Tibial nerve (tissue), 3 donors: Measurements from ENCODE around the gene CEP164.

- PRO-cap = no peak
- RAMPAGE, long total RNA, 3 experiments = no peak in any of the 3 experiments
Measured at GRCh38 chr11:116924728-116925597, 87.5 kb upstream of the APOA1 start.

DNA sequence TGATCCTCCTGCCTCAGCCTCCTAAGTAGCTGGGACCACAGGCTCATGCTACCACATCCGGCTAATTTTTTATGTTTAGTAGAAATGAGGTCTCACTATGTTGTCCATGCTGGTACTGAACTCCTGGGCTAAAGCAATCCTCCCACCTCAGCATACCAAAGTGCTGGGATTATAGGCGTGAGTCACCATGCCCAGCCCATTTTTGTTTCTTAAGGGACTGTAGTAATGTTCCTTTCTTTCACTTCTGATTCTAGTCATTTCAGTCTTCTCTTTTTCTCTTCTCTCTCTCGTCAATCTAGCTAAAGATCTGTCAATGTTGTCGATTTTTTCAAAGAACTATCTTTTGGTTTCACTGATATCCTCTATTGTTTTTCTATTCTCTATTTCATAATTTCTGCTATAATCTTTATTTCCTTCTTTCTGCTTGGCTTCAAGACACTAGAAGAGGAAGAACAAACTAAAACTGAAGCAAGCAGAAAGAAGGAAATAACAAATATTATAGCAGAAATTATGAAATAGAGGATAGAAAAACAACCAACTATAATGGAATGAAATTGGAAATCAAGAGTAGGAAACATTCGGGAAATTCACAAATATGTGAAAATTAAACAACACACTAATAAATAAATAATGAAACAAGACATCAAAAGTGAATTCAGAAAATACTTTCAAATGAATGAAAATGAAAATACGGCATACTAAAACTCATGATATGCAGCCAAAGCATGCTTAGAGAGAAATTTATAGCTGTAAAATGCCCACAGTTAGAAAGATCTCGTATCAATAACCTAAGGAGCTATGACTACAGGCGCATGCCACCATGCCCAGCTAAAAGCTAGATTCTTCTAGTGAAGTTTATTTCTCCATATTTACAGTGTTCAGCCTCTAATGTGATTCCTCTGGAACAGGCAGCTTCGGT lies 111.2 kb upstream of the APOA1 start:
- PRO-cap = no peak
- RAMPAGE, long total RNA, 3 experiments = no peak in any of the 3 experiments

GRCh38 chr11:116981466-116981841 lies 116.8 kb downstream of the SIK3 start:
- PRO-cap = no peak
- RAMPAGE, long total RNA, 3 experiments = no peak in any of the 3 experiments

DNA sequence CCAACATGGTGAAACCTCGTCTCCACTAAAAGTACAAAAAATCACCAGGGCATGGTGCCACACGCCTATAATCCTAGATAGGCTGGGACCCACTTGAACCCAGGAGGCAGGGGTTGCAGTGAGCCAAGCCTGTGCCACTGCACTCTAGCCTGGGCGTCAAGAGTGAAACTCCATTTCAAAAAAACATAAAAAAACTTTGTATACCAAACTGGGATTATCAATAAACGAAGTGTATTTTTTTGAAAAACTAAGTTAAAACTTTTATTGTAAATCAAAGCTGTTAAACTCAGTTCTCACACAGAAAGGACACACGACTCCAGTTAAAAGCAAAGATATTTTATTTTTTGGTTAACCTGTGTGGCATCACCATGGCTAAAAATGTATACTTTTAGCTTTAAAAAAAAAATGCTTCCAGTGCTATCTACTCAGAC lies 84.9 kb downstream of the SIK3 start:
- PRO-cap = no peak
- RAMPAGE, long total RNA, 3 experiments = no peak in any of the 3 experiments

DNA sequence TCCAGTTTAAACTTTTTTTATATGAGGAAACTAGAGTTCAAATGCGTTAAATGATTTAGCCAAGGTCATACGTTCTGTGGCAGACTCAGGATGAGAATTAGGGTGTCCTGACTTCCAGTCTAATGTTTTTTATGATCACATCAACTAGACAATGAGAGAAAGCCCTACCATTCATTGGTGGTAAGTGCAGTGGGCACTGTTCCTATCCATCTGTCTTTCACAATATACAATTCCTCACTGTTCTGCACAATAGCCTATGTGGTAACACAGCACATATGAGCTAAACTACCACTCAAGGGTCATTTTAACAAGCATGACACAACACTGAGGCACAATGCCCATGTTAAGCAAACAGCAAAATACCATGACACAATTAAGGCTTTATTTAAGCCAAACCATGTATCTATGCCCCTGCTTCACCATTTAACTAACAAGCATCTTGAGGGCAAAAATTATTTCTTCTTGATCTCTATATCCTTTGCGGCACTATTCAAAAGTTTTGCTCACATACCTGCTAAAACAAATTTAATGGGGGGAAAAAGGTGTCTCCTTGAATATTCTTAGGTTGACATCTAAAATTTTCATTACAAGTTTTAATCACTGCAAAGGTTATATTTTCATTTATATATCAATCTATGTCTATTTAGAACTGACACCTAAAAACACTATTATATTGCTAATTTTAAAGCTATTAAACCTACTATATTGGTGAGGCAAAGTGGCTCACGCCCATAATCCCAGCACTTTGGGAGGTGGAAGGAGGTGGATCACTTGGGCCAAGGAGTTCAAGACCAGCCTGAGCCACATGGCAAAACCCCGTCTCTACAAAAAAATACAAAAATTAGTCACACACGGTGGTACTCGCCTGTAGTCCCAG lies 52.1 kb downstream of the SIK3 start:
- PRO-cap = no peak
- RAMPAGE, long total RNA, 3 experiments = no peak in any of the 3 experiments

DNA sequence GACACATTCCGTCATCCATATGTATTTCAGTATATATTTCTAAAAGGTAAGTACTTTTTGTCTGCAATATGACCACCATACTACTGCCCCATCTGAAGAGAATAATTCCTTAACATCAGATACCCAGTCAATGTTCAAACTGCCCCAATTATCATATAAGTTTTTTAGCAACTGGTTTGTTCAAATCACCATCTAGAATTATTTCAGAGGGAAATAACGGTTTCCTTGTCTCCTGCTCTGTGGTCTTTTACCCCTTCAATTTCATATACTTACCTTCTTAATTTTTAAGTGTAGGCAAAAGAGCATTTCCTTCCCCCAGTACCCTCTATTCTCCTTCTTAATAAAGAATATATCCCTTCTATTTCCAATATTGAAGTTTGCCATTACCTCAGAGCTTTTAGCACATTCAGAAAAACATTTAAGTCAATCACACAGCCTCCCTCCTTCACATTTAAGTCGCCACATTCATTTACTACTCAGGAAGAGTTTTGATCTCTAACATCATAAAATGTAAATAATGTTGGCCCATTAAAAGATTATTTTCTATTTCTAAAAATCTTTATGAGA lies 28.8 kb downstream of the SIK3 start:
- PRO-cap = no peak
- RAMPAGE, long total RNA, 3 experiments = no peak in any of the 3 experiments

DNA sequence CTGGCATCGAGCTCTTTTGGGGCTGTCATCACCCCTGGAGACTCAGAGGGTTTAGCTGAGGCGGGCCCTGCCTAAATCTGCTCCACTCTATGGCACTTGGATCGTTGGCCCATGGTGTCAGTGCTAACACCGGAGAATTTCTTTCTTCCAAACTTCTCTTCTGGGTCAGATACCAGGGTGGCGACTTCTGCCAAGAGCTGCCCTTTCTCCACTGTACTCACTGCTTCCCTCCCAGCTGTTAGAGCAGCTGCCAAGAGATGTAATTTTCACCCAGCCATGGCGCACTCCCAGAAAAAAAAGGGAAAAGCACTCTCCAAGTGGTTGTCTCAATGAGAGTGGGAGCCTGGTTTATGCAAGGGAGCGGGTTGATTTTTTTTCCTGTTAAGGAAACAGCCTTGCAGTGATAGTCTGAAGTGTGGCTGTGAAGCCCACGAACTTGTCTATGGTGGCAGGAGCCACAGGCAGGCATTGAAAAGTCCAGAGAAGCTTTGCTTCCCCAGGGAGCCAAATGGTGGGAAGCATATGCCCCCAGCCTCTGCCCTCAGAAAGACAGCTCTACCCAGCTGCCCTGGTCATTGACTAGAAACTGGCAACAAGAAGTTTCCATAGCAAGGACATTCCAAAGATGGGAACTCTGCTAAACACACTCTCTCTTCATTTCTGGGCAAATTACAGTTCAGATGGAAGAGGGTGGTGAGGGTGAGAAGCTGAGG lies 10.7 kb downstream of the PCSK7 start:
- PRO-cap = no peak
- RAMPAGE, long total RNA, 3 experiments = no peak in any of the 3 experiments

- PRO-cap = no peak
- RAMPAGE, long total RNA, 3 experiments = no peak in any of the 3 experiments
Measured at GRCh38 chr11:117300107-117300638, 15.9 kb downstream of the BACE1 start.

- PRO-cap = no peak
- RAMPAGE, long total RNA, 3 experiments = start-site peak on the minus strand in 1 of 3 experiments, at chr11:117309226-117309610 at its widest, 16 reads per replicate
Measured at GRCh38 chr11:117309113-117309742, 6.8 kb downstream of the BACE1 start.

DNA sequence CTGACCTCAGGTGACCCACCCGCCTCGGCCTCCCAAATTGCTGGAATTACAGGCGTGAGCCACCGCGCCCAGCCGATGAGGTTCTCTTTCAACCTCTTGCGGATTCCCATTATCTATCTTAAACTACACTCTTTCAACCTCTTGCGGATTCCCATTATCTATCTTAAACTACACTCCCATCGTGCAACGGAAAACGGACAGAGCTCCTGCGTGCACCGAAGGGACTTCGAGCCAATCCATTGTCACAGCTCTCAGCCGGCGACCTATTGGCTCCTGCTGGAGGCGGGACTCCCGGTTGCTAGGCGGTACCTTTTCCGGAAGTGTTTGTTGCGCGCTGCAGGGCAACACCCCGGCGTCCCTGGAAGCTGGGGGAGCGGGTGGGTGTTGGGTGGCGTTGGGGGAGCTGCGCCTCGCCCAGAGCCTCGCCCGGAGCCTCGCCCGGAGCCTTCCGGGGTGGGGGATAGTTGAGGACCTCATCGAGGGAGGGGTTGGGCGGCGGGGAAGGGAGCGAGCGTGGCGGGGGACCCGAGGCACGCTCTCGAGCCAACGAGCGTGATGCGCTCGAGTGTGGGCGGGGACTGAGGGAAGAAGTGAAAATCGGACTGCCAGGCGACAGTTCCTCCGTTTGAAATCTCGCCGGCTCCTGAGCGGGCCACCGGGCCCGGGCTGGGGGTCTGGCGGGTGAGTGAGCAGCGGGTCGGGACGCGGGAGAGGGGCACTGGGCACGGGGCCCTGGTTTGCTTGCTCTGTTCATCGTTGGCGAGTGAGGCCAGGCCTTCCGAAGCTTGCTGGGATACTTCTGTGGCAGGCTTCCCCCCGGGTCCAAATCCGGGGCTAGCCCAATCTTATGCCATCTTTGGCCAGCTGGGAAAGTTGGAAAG lies at the start of gene CEP164:
CEP164 (plus strand) TSS at position 327 of the 881 bp plus-strand sequence.
- PRO-cap = bidirectional peak, plus-strand start at position 352 of the sequence, minus-strand start at position 217 of the sequence; unidirectional peak, plus-strand start at position 574 of the sequence; unidirectional peak, plus-strand start at position 624 of the sequence
- RAMPAGE, long total RNA, 3 experiments = start-site peak on the plus strand in 3 of 3 experiments, centred at positions 362 to 580 of the sequence, 23 to 79 reads per replicate

- PRO-cap = no peak
- RAMPAGE, long total RNA, 3 experiments = no peak in any of the 3 experiments
Measured at GRCh38 chr11:117391964-117392852, 64.6 kb downstream of the CEP164 start.

- PRO-cap = no peak
- RAMPAGE, long total RNA, 3 experiments = no peak in any of the 3 experiments
Measured at GRCh38 chr11:117691503-117691922, 105.5 kb downstream of the DSCAML1 start.

DNA sequence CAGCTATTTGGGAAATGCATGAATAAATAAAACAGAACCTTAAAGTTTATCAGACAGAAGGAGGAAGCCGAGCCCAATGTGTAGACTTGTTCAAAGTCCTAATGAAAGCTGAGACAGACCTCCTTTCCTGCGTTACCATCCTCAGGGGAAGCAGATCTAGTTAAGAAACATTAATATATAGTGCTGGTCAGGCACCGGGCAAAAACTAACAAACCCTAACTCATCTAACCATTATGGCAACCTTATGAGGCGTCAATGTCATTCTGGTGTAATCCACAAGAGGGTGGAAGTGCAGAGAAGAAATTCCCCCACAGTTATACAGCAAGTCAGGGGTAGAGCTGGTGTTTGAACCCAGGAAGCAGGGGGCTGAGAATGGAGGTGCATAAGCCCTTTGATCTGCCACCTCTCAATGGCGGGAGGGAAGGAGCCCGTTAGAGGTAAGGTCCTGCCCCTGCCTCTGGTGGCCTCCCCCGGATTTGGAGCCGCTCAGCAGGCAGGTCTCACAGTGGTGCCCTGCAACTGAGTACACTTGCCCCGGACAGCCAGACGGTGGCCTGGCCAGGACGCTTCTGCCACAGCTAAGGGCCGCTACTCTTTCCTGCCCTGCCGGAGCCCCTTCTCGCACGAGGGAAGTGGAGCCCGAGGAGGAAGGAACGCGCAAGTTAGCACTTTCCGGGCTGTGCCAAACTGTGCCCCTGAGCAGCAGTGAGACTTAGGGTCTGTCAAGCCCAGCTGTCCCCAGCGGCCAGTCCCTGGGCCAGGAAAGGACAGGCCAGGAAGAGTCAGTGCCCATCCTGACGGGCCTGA lies 1.2 kb downstream of the FXYD2 start:
- PRO-cap = no peak
- RAMPAGE, long total RNA, 3 experiments = no peak in any of the 3 experiments

DNA sequence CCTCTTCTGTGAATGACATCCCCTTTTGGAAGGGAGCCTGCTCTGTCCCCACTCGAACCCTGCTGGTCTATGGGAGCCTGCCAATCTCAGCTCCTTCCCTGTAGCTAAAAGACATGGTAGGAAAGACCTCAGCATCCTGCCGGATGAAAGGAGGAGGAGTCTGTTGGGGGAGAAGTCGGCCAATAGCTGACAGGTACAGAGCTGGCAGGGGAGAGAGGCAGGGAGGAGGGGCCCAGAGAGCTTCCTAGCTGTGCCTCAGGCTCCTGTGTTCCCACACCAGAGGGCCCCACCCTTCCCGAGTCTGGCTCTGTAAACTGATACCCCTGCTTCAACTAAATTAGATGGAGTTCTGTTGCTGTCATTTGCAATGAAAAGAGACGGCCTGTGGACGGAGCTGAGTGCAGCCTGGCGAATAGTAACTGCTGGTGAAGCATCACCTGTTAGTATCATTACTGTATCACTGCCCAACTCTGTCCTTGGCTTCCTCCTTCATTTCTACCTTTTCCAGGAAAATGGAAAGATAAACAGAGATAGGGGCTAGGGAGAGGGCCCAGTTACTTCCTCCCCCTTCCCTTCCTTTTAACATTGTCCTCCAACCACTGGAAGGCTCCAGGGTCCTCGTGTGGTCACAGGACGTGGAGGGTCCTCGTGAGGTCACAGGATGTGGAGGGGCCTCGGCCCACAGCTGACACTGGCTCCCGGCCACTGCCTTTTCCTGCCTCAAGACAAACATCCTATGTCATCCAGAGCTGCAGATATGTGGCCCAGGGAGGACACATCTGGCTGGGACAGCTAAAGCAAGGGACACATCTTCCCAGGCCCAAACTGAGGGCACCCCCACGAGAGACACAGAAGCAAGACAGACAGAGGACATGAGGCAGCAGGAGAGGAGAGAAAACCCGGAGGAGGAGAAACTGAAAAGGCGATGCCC lies 15.0 kb downstream of the FXYD6 start:
- PRO-cap = no peak
- RAMPAGE, long total RNA, 3 experiments = no peak in any of the 3 experiments

- PRO-cap = bidirectional peak, plus-strand start at chr11:117886066, minus-strand start at chr11:117885924
- RAMPAGE, long total RNA, 3 experiments = no peak in any of the 3 experiments
Measured at GRCh38 chr11:117885479-117886370, 9.3 kb upstream of the FXYD6 start.

DNA sequence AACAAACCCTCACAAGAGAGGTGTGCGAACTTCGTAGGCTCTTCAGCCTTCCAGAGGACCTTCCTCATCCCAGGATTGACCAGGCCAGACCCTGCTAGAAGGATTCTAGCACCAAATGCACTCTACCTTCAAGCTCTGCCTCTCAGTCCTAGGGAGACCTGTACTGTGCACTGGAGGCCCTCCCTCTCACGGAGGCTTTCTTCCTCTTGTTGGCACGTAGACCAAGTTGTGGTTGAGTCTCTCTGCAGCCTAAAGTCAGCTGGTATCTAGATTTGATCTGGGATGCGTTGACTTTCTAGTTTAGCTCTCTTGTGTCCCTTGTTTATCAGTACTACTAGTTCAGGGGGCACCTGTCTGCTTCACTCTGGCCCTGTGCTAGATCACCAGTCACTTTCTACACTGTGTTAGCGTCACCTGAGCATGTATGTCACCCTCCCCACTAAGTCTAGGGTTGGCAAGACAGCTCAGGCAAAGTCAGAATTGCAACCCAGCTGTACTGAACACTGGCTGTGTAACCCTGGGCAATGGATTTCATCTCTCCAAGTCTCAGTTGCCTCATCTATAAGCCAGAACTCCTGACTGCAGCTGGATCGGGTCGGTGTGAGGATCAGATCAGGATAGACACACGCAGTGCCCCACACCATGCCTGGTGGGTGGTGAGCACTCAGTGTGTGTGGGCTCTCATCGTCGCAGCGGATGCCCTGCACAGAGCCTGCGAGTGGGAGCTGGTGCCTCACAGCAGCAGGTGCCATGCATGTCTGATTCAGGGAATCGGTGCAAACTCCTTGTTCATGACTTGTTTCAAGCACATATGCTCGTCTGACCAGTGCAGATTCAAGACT lies 22.2 kb upstream of the TMPRSS13 start:
- PRO-cap = no peak
- RAMPAGE, long total RNA, 3 experiments = no peak in any of the 3 experiments

DNA sequence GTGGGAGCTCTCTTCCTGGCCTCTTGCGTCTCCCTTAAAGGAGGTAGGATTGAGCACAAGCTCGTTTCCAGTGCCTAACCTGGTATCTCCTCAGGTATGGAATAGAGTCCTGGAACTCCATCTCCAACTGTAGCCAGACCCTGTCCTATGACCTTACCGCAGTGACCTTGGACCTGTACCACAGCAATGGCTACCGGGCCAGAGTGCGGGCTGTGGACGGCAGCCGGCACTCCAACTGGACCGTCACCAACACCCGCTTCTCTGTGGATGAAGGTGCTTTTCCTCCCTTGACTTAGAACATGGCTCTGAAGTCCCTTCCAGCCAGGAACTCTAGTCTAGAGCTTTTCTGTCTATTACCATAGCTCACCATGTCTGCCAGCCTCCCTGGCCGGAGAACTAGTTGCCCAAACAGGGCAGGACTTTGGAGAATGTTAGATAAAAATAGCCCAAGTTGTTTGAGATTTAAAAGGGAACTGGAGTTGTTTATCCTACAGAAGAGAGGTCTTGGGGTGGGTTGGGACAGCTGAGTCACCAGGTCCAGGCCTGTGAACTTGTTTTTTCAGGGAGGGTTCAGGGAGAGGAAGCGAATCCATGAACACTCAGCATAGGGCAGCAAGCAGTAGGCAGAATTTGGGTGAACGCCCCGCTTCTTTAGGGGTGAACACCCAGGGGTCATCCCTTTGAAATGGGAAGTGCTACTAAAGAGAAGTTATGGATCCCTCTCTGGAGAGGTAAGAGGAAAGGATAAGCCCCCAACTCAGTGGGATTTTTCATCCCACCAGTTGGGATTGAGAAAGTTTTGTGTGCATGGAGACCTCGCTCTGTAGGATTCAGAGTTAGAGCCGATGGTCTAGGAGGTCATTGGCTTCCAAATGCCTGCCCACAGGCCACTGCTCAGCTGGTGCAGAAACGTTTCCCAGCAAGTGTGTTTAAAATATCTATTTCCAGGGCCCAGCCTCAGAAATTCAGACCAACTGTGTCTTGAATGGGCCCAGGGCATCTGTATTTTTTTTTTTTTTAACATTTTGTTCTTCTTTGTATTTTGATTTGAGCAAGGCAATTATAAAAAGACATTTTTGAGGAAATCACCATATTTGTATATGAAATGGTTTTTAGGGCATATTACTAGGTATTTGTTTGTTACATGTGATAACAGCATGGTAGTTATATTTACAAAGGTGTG lies 3.5 kb downstream of the IL10RA start:
- PRO-cap = no peak
- RAMPAGE, long total RNA, 3 experiments = no peak in any of the 3 experiments

DNA sequence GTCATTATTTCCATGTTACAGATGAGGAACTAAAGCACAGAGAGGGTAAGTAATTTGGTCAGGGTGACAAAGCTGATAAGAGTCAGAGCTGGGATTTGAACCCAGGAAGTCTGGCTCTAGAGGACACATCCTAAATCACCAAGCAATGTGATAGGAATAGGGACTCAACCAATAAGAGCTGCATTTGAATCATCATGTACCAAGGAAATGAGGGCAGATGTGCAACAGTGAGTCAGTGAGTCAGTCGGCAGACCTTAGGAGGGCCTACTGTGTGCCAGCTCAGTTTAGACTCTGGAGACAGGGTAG lies 11.1 kb downstream of the IL10RA start:
- PRO-cap = no peak
- RAMPAGE, long total RNA, 3 experiments = no peak in any of the 3 experiments

DNA sequence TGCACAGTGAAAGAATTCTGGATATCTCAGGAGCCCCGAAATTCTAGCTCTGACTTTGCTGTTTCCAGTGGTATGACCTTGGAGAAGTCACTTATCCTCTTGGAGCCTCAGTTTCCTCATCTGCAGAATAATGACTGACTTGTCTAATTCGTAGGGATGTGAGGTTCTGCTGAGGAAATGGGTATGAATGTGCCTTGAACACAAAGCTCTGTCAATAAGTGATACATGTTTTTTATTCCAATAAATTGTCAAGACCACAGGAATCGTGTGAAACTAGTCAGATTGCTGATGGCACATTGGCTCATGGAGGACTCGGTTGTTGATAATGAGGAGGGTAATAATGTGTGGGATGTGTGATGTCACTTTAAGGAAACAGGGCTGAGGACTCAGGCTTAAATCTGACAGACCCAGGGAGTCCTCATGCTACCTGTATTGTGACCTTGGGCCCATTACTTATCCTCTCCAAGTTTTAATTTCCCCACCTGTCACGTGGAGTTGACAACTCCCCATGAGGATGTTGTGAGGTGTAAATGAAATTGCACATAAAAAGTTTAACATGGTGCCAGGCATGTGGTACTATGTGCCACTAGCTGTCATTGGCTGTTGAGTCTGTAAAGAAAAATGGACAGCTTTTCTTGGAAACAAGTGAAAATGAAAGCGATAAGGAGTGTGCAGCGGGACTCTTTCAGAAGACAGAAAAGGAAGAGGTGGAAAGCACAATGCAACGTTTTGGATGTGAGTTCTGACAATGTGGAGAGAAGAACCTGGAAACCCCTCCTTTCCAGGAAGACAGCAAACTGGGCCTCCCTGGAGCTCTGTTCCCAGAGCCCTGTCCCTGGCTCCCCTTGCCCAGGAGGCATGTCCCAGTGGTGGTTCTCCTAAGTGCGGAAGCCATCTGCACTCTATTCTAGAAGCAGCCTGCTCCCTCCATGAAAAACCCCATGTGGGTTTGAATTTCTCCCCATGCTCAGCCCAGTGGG lies 15.3 kb downstream of the IL10RA start:
- PRO-cap = no peak
- RAMPAGE, long total RNA, 3 experiments = no peak in any of the 3 experiments

DNA sequence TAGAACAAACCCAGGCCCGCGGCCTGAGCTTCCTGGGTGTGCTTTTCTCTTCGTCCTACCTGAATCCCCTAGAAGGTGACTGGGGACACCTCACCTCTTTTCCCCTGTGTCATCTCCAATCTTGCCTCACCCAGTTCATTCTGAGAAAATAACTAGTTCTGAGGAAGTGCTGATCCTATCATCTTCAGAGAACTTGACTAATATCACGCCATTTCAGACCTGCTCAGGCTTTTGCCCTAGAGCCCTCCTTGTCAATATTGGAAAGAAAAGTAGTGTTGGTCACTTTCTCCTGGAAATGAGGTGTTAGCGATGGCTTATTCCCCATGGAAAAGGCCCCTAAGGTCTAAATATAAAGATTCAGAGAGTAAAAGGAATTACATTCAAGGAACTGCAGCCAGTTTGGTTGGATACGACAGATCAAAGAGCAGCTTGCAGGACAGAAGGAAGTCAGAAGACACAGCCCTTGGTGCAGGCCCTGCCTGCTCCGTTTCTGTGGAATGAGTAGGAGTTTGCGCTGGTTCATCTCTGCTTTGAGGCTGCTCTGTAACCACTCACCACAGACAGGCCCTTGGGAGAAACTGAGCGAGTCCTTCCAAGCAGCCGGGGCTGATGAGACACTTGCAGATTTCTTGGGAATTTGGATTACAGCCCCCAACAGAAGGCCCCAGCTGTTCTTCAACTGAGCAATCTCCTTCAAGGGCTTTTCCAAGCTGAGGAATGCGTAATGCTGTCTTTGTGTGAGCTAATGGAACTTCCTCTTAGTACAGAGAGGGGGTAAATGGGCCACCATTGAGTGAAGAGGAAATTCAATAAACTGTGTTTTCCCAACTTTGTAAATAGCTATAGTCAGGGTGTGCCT lies 16.2 kb downstream of the IL10RA start:
- PRO-cap = no peak
- RAMPAGE, long total RNA, 3 experiments = no peak in any of the 3 experiments